Airway epithelial cell (primary cell): ENCODE data around the gene PLEKHA3.

- RAMPAGE, long total RNA, result no peak
These were observed 81.2 kb downstream of the OSBPL6 start for GRCh38 chr2:178275536-178275926.

DNA sequence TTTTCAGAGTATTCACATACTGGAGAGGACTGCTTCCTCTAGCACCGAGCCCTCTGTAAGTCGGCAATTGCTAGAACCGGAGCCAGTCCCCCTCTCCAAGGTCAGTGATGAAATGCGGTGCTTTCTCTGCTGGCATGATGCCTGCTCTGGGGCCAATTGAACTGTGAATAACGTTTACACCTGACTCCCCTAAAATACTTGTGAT, 126.9 kb downstream of the PRKRA start:
- RAMPAGE, long total RNA, result no peak

DNA sequence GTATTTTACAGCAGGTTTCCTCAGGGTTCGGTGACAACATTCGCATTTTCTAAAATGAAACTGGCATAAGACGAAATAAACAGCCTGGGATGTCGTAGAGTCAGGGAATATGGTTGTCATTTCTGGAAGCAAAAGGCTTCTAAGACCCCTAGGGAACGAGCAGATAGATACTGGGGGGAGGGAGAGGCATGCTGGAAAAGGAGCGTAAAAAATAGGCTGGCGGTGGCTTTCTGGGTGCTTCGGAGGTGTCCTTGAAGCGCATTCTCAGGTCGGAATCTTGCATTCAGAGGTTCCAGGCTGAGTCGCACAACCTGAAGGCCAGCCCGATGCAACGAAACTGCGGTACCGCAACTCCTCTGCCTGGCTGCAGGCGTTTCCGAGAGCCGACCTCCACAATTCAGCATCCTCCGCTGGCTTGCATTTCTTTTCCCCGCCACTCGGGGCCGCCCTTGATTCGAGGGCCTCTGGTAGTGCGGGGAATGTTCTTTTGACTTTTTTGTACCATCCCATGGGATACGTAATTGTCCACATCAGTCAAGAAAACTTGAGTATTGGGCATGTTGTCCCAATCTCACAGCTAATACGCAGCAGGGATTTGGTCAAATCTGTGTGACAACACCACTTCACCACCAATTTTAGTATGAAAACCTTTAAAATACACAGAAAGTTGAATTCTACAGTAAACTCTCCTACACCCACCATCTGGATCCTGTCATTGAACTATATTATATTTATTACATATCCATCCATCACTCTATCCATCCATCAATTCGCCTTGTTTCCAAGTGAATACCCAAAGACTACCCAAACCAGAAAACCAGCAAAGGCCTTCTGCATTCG, 593 bp upstream of the FKBP7 start:
- RAMPAGE, long total RNA, result no peak

GRCh38 chr2:178479944-178480945, at the start of gene PLEKHA3:
Gene PLEKHA3 (plus strand): TSS chr2:178480457.
- RAMPAGE, long total RNA, result no peak

DNA sequence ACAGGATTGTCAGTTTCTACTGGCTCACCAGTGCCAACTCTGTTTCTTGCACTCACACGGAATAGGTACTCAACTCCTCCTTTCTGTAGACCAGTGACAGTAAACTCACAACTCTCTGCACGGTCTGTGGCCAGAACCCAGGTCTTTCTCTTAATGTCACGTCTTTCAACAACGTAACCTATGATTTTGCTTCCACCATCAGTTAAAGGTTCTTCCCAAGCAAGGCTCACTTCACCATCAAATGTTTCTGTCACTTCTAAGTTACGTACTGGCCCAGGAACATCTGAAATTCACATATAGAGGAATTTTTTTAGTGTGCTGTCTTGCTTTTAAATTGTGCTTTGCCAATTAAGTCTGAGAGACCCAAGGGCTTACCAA, 137.9 kb downstream of the PLEKHA3 start:
- RAMPAGE, long total RNA, result no peak

GRCh38 chr2:178688000-178688439, 119.2 kb downstream of the TTN start:
- RAMPAGE, long total RNA, result no peak

- RAMPAGE, long total RNA, result no peak
These were observed 12.3 kb downstream of the TTN start for GRCh38 chr2:178794770-178795429.

GRCh38 chr2:178892210-178892435, 84.9 kb upstream of the TTN start:
- RAMPAGE, long total RNA, result no peak

GRCh38 chr2:179124290-179125291, 74.7 kb upstream of the CCDC141 start:
- RAMPAGE, long total RNA, result no peak

- RAMPAGE, long total RNA, result no peak
These were observed 44.0 kb downstream of the SESTD1 start for GRCh38 chr2:179220510-179221059.

DNA sequence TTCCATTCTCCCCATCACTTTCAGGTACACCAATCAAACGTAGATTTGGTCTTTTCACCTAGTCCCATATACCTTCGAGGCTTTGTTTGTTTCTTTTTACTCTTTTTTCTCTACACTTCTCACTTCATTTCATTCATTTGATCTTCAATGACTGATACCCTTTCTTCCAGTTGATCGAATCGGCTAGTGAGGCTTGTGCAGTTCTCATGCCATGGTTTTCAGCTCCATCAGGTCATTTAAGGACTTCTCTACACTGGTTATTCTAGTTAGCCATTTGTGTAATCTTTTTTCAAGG, 104.9 kb downstream of the ZNF385B start:
- RAMPAGE, long total RNA, result no peak

DNA sequence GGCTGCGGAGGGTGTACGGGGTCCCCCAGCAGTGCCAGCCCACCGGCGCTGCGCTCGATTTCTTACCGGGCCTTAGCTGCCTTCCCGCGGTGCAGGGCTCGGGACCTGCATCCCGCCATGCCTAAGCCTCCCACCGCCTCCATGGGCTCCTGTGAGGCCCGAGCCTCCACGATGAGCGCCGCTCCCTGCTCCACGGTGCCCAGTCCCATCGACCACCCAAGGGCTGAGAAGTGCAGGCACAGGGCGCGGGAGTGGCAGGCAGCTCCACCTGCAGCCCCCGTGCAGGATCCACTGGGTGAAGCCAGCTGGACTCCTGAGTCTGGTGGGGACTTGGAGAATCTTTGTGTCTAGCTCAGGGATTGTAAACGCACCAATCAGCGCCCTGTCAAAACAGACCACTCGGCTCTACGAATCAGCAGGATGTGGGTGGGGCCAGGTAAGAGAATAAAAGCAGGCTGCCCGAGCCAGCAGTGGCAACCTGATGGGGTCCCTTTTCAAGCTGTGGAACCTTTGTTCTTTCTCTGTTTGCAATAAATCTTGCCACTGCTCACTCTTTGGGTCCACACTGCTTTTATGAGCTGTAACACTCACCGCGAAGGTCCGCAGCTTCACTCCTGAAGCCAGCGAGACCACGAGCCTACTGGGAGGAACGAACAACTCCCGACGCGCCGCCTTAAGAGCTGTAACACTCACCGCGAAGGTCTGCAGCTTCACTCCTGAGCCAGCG, 288.7 kb upstream of the UBE2E3 start:
- RAMPAGE, long total RNA, result no peak

DNA sequence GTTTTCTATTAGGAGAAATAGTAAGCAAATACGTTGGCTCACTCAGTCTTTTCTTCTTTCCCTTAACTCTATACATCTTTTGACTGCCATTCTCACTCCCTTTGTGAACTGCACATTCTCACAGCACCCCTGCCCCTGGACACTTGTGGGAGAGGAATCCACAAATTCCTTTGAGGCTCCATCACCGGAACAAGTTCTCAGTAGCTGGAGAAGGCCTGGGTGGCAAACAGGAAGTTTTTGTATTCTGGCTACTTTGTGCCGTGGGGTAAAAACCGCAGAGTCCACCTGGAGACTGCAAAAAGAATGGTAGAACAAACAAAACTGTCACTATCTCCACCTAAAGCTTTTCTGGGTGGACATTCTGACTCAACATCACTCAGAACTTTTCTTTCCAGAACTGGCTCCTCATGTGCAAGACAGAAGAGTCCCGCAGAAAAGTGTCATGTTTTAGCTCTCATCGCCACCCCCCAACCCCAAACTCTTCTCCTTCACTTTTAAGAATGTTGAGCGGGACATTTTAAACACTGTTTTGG, 964 bp upstream of the UBE2E3 start:
- RAMPAGE, long total RNA, result no peak

GRCh38 chr2:180981035-180981276, 551 bp downstream of the UBE2E3 start:
- RAMPAGE, long total RNA, result no peak

GRCh38 chr2:181016670-181017175, 36.3 kb downstream of the UBE2E3 start:
- RAMPAGE, long total RNA, result no peak

DNA sequence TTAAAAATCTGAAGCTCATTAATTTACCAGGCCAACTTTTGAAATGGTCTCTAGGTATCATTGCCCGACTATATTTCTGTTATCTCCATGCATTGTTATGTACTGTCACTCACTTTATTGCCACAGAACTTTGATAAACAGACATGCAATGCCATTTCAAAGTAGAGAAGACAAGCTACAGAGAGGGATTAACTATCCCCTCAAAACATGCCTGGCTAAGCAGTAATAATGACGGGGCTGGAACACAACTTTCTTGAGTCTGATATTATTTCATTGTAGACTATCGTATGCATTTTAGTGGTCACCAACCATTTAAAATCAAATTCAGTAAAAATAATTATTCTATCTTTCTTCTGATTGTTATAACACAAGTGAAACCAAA, 147.5 kb upstream of the ITGA4 start:
- RAMPAGE, long total RNA, result no peak

GRCh38 chr2:181437630-181437888, 19.6 kb upstream of the ITGA4 start:
- RAMPAGE, long total RNA, result no peak

DNA sequence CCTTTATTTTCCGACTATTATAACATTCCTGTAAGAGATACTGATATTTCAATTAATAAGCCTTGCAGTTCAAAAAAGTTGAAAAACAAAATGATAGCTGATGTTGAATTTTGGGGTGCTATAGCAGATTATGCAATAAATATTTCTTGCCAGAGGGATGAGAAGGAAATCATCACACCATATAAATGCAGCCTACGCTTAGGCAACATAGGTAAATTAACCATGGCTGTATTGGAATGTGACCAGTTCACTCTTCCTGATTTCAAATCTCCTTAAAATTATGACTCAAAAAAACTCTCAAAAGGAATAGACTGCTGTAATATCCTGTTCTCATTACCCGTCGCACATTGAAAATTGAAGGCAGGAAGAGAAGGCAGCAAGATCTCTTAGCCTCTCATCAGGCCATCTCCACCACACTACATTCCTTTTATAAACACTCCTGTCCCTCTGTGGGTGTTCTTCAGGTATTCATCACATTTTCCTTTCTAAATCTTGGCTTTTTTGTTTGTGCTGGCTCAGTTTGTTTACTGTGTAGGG, 83.1 kb downstream of the PPP1R1C start:
- RAMPAGE, long total RNA, result no peak

DNA sequence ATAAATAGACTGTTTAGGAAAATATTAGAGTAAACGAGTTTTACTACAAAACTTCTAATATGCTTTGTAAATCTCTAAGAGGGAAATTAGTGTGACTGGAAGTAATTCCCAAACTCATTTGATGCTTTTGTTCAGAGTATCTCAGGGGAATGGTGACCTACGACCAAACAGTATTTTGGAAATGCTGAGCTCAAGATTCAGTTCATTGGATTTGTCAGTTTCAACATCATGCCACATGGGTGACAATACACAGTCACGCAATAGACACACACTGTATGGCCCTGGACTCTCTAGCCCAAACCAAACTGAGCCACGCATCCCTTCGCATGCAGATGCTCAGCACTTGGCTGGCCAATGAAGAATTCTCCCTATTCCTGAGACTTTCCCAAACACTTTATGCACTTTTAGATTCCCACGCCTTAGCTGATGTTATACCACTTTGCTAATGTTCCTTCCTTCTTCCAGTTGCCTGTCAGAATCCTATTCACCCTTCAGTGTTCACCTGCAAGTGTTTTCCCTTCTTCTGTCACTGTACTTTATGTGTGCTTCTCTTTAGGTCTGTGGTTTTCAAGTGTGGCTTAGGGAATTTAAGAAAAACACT, 10.0 kb downstream of the PDE1A start:
- RAMPAGE, long total RNA, result no peak

GRCh38 chr2:182952532-182953344, 85.5 kb downstream of the NCKAP1 start:
- RAMPAGE, long total RNA, result no peak